PFSK-1 (cell line): ENCODE measurements around a stretch of chr10.

GRCh38 chr10:11607864-11608757 is 3.3 kb downstream of the USP6NL start:
- RRBS: no CpG with 5 or more reads among the region's 6 CpGs

GRCh38 chr10:11673231-11674475 is 62.2 kb upstream of the USP6NL start:
- RRBS: no CpG with 5 or more reads among the region's 17 CpGs

DNA sequence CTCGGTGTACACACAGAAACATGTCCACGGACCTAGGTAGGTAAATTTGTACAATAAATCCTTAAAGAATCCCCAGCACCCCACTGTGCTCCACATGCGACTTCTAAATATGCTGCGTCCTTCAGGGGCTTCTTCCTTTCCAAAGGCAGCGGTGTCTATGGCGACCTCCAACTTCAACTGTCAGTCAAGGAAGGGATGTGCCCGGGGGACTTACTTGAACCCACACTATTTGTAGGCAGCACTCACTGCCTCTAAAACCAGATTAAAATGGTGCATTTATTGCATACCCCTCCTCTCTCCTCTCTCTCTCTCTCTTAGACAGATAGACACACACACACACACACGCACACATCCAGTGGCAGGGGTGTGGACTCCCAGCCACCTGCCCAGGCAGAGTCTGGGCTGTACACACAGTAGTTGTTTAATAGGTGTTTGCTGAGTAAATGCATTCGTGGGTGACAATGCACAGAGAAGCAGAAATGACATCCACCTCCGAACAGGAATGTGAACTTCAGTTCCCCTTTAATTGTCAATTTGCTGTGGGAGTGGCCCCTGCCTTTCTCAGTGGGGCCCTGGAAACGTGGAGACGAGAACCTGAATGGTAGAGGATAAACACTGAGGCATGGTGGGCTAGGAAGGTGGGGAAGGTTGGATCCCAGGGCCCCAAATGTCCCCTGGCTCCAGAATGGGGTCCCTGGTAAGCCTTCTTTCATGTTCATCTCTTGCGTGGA is 58.7 kb upstream of the ECHDC3 start:
- RRBS: no CpG with 5 or more reads among the region's 13 CpGs

DNA sequence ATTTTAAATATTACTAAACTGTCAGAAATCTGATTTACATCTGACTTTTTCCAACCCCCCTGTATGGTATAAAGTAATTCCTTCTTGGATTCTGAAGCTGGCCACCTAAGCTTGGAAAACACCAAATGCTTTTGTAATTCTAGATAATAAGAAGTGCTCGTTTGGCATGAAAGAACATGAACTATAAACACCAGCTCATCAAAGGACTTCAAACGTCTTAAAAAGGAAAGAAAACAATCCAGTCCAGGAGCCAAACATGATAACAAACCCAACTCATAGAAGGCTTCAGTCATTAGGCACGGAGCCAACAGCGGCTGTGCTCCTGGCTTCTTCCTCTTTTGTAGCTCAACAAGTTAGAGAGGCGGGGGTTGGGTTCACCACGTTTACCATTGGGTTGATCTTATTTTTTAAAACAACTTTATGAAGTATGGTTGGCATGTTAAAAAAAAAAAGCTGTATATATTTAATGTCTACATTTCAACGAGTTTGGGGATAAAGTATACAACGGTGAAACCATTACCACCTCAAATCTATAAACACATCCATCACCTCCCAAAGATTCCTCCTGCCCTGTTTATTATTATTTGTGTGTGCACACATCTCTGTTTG is 56.3 kb upstream of the ECHDC3 start:
- RRBS: no CpG with 5 or more reads among the region's 8 CpGs

DNA sequence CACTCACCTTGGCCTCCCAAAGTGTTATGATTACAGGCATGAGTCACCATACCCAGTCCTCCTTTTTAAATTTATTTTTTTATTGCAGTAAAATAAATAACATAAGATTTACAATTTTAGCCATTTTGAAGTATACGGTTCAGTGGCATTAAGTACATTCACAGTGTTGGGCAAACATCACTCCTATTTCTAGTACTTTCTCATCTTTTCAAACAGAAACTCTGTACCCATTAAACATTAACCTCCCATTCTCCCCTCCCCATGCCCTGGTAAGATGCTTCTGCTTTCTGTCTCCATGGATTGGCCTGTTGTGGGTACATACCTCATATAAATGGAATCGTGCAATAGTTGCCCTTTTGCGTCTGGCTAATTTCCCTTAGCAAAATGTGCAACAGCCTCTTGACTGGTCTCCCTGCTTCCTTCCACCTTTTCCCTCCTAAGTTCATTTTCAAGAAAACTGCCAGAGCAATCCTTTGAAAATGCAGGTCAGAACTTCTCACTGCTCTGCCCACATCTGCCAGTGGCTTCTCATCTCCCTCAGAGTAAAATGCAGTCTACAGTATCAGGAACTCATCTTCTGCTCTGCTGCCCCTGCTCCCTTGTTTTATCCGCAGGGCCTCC is 44.5 kb upstream of the ECHDC3 start:
- RRBS: no CpG with 5 or more reads among the region's 4 CpGs

GRCh38 chr10:11846204-11846990 is 23.2 kb downstream of the PROSER2 start:
- RRBS: no CpG with 5 or more reads among the region's 12 CpGs

GRCh38 chr10:11881077-11881771 is 58.1 kb downstream of the PROSER2 start:
- RRBS: 94% methylated on average over 5 of the region's 20 CpGs

GRCh38 chr10:11916041-11916404 is 92.9 kb downstream of the PROSER2 start:
- RRBS: no CpG with 5 or more reads among the region's 8 CpGs

- RRBS: no CpG with 5 or more reads among the region's 6 CpGs
Observed at GRCh38 chr10:12122487-12123005, 6.9 kb upstream of the SEC61A2 start.

GRCh38 chr10:12243782-12244279 is 47.8 kb downstream of the CDC123 start:
- RRBS: no CpG with 5 or more reads among the region's 8 CpGs

DNA sequence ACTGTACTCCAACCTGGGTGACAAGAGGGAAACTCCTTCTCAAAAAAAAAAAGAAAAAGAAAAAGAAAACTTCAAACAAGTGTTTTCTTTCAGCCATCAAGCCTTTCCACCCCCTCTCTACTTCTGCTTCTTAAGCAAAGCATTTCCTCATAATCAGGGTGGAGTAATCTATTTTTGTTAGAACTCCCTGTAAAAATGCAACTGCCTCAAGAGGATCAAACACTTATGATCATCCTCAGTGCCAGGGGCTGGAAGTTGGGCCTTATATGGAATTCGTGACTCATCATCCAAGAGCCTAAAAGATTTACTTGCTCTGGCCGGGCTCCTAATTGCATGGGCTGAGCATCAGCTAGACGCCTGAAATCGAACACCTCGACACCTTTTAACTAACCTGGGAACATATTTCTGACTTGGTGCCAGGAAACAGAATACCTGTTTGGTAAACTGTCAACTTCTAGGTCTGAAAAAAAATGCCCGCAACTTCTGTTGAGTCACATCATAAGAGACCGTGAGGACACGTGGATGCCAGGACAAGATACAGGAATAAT is 74.9 kb downstream of the CDC123 start:
- RRBS: no CpG with 5 or more reads among the region's 8 CpGs

DNA sequence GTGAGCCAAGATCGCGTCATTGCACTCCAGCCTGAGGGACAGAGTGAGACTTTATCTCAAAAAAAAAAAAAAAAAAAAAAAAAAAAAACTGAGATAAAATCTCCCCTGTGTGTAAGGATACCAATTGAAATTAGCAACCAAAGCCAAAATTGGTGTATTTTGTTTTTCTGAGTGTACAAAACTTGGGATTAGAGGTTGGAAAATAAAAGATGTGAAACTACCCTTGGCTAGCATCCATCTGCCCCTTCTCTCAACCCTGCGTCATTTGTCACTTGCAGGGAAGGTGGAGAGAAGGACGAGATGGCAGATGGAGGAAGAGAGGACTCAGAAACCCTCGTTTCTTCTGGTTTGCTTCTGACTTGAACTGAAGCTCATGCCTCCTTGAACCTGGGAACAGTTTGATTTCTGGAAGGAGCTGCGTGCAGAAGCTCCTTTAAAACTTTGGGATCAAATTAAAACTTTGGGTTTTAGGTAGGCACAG is 16.1 kb upstream of the CAMK1D start:
- RRBS: no CpG with 5 or more reads among the region's 6 CpGs

GRCh38 chr10:12412826-12413697 is 63.7 kb downstream of the CAMK1D start:
- RRBS: no CpG with 5 or more reads among the region's 8 CpGs

GRCh38 chr10:12471080-12471688 is 121.8 kb downstream of the CAMK1D start:
- RRBS: no CpG with 5 or more reads among the region's 6 CpGs

GRCh38 chr10:12529689-12530596 is 180.6 kb downstream of the CAMK1D start:
- RRBS: no CpG with 5 or more reads among the region's 14 CpGs

GRCh38 chr10:12531446-12531952 is 182.2 kb downstream of the CAMK1D start:
- RRBS: no CpG with 5 or more reads among the region's 9 CpGs

DNA sequence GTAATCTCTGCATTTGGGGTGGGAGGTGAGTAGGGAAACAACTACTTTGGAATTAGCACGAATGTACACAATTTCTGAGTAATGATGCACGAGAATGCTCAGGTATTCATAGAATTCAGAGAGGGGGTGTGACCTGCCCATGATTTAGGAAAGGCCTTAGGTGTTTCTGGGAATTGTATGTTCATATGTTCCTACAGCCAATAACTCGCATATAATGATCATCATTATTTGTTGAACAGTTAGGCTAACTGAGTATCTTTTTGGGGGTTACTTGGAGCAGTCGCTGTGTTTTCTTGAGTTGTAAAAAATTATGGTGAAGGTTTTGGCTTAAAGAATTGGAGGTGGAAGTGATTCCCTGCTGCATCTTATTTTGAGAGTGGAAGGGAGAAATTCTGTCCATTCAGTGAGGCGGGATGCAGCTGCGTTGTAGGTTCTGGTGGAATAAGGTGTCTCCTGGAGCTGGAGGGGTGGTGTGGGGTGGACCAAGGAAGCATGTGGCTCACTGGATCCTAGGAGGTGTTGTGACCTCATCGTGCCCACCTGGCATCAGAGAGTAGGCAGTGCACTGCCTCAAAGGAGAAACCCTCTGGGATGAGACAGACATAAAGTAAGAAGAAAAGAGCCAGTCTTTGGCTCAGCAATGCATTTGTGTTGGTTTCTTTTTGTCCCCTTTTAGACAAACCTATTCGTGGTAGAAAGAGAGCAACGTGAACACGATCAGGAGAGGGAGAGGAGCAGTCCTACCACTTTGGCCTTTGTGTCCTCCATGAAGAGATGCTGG is 249.8 kb downstream of the CAMK1D start:
- RRBS: no CpG with 5 or more reads among the region's 10 CpGs

GRCh38 chr10:12602506-12602863 is 253.1 kb downstream of the CAMK1D start:
- RRBS: no CpG with 5 or more reads among the region's 7 CpGs

GRCh38 chr10:12609082-12609898 is 259.9 kb downstream of the CAMK1D start:
- RRBS: no CpG with 5 or more reads among the region's 13 CpGs